ENCODE data around the genes IL6 and HYCC1.

- PRO-cap, 3 experiments = no peak in any of the 3 experiments
- RAMPAGE, long total RNA, 4 experiments = no peak in any of the 4 experiments
- RRBS = no CpG with 5 or more reads among the region's 4 CpGs
Observed at GRCh38 chr7:22589905-22590169, 89.8 kb upstream of the STEAP1B start.

DNA sequence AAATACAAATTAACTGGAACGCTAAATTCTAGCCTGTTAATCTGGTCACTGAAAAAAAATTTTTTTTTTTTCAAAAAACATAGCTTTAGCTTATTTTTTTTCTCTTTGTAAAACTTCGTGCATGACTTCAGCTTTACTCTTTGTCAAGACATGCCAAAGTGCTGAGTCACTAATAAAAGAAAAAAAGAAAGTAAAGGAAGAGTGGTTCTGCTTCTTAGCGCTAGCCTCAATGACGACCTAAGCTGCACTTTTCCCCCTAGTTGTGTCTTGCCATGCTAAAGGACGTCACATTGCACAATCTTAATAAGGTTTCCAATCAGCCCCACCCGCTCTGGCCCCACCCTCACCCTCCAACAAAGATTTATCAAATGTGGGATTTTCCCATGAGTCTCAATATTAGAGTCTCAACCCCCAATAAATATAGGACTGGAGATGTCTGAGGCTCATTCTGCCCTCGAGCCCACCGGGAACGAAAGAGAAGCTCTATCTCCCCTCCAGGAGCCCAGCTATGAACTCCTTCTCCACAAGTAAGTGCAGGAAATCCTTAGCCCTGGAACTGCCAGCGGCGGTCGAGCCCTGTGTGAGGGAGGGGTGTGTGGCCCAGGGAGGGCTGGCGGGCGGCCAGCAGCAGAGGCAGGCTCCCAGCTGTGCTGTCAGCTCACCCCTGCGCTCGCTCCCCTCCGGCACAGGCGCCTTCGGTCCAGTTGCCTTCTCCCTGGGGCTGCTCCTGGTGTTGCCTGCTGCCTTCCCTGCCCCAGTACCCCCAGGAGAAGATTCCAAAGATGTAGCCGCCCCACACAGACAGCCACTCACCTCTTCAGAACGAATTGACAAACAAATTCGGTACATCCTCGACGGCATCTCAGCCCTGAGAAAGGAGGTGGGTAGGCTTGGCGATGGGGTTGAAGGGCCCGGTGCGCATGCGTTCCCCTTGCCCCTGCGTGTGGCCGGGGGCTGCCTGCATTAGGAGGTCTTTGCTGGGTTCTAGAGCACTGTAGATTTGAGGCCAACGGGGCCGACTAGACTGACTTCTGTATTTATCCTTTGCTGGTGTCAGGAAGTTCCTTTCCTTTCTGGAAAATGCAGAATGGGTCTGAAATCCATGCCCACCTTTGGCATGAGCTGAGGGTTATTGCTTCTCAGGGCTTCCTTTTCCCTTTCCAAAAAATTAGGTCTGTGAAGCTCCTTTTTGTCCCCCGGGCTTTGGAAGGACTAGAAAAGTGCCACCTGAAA lies at the start of gene IL6:
Gene IL6, plus strand, starts transcription at position 446 of the 1,233 bp plus-strand sequence.
- PRO-cap, 3 experiments = peak in 2 of 3 experiments; most common plus-strand start position 446 of the sequence (in 1); most common minus-strand start position 231 of the sequence (in 2)
- RAMPAGE, long total RNA, 4 experiments = start-site peak on the plus strand in 2 of 4 experiments, centred at positions 678 to 684 of the sequence, 5 to 8 reads per replicate
- RRBS = no CpG with 5 or more reads among the region's 33 CpGs

DNA sequence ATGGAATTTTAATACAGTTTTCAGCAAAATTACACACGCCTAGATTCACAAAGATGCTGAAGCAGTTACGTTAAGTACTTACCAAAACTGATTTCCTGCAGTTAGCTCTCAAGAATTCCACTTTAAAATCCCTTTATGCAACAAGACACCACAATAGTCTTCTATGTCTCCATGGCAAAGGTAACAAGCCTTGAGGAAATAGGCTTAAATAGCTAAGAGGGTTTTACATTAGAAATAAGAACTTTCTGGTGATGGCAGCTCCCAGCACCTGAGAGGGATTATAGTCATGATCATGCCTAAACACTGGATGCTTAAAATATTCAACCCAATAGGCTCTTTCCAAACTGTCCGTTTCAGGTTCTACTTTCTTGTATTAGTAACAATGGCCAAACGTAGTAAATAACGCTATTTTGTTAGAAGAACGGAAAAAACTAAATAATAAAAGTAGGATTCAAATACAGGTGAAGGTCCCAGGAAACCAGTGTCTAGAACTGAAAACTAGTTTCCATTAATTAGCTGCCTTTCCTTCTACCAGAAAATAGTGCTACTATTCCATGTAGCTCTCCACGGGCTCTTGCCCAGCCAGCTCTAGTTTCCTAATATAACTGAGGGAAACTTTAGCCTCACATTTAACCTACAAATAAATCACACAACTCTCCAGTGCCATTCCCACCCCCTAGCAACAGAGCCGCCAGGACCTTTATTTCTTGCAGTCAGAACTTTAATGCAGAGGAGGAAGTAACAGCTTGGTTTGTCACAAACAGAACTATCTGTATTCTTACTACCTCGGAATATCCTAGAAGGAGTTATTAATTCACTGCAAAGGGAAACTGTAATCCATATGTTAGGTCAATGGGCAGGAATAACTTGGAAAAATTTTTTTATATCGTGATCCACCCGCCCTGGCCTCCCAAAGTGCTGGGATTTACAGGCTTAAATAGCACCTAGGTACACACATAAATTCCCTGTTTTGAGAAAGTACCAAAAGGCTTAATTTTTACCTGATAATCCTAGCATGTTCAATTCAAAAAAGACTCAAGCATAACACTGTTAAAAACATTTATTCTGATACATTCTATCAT lies 10.4 kb downstream of the TOMM7 start:
- PRO-cap, 3 experiments = no peak in any of the 3 experiments
- RAMPAGE, long total RNA, 4 experiments = no peak in any of the 4 experiments
- RRBS = no CpG with 5 or more reads among the region's 11 CpGs

- PRO-cap, 3 experiments = no peak in any of the 3 experiments
- RAMPAGE, long total RNA, 4 experiments = no peak in any of the 4 experiments
- RRBS = no CpG with 5 or more reads among the region's 11 CpGs
Observed at GRCh38 chr7:22853667-22853919, 30.9 kb upstream of the TOMM7 start.

DNA sequence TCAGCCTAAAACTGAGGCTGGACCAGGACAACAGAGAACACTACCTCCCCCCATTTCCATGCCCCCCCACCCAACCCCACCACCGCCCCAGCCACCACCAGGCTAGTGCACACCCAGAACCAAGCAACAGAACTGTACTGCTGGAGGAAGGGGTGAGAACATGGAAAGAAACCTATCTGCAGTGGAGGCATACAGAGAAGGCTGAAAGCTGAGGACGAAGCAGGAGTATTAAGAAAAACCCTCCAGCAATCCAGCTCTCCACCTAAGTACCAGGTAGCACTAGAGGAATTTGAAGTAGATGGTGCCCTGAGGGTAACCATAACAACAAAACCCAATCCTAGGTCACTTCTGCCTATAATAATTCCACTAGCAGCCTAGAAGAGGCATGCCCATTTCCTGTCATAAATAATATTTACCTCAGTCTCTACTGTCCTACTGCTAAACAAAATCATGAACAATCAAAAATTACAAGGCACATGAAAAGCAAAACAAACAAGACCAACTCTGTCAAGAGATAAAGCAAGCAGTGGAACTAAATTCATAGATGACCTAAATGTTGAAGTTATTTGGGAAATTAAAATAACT lies 51.1 kb downstream of the HYCC1 start:
- PRO-cap, 3 experiments = no peak in any of the 3 experiments
- RAMPAGE, long total RNA, 4 experiments = no peak in any of the 4 experiments
- RRBS = no CpG with 5 or more reads among the region's 2 CpGs

GRCh38 chr7:23011275-23011899 lies 2.5 kb downstream of the HYCC1 start:
- PRO-cap, 3 experiments = no peak in any of the 3 experiments
- RAMPAGE, long total RNA, 4 experiments = no peak in any of the 4 experiments
- RRBS = no CpG with 5 or more reads among the region's 3 CpGs

DNA sequence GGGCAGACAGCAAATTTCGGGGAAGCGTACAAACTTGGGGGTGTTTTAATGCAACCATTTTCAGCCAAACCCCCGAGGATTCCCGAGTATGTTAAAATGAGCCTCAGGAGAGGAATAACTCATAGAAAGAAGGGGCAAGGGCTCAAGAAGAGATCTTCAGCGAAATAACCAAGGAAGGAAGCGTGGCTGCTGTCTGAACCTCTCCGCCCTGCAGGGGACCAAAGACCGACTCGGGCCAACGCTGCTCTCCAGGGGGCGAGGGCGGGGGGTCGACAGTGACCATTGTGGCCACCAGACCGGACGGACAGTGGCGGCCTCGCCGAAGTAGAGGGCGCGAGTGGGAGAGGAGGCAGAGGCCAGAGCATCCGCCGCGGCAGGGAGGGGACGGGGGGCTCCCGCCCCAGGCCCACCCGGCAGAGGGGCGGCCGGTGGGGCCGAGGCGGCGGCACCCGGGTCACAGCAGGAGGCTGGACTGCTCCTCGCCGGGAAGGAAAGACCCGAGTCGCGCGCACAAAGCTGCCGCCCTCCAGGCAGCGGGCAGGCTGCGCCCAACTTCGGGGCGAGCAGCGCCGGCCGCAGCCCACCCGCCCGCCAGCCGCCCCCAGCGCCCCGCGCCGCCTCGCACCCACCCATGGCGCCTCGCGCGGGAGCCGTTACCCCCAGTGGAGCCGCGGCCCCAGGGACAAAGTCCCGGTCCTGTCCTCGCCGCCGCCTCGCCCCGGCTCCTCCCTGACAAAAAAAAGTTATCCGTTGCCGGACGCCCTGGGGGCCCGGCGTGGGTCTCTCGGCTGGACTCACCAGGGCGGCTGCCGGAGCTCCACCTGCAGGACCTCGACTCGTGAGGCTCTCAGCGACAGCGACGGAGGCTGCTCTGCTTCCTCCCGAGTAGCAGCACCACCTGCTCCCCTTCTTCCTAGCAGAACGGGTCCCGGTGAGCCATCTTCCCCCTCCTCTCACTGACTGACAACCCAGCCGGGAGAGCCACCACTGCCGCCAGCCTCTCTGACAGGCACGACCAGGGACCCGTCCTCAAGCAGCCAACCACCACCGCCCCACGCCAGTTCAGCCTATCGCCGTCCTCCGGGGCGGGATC lies at the start of gene HYCC1:
Gene HYCC1, minus strand, starts transcription at position 1,004 of the 1,093 bp plus-strand sequence.
- PRO-cap, 3 experiments = peak in 3 of 3 experiments; most common plus-strand start position 122 of the sequence (in 1); most common minus-strand start position 962 of the sequence (in 2)
- RAMPAGE, long total RNA, 4 experiments = start-site peak on the minus strand in 3 of 4 experiments, centred at positions 955 to 977 of the sequence, 88 to 143 reads per replicate
- RRBS = under 1% methylated on average over 27 of the region's 93 CpGs

DNA sequence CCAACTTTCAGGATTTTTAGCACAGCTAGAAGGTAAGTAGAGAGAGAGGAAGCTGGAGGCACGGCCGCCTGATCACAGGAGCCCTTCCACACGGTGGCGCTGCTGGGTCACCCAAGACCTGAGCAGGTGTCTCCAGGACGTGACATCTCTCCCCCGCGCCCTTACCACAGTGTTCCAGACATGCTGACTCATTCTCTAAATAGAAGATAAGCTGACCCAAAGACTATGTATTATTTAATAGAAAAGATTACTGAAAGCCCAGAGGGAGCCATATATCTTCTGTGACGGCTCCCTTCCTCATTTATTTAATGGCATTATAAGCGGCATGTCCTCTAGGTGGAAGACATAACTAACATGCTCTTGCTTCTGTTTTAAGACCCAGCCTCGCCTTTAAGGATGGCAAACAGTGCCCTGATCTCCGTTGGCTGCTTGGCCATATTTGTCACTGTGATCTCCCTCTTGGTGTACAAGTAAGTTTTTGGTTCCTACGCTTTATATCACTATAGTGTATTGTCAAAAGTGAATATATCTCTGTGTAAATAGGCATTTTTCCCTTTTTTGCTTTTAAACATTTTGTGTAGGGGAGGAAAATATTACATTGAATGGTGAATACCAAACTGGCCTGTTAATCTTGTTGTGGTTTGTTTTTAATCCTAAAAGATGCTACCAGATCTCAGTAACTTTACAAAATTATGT lies 25.8 kb upstream of the MALSU1 start:
- PRO-cap, 3 experiments = no peak in any of the 3 experiments
- RAMPAGE, long total RNA, 4 experiments = no peak in any of the 4 experiments
- RRBS = no CpG with 5 or more reads among the region's 12 CpGs

DNA sequence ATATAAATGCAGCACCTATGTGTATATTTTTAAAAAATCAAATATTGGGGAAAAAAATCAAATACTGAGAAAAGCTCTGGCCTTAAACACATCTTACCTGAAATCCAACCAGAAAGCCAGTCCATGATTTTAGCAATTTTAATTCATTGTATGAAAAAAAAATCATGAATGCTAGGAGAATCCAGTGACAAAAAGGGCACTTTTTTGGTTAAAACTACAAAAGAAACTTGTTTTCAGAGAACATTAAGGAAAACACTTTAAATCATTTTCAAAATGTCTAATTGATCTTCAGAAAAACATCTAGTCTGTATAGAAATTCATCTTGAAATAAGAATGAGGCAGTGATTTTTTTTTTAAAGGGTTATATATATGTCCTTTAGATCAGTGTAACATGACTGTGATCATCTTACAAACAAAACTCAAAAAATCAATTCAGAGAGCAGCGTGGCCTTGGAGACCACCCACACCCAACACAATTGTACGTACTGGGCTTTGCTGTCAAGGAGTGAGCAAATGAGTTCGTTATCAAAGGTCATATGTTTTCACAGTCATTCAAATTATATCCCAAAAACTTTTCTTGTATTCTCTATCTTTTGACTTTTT lies 11.4 kb downstream of the MALSU1 start:
- PRO-cap, 3 experiments = no peak in any of the 3 experiments
- RAMPAGE, long total RNA, 4 experiments = no peak in any of the 4 experiments
- RRBS = no CpG with 5 or more reads among the region's 3 CpGs

- PRO-cap, 3 experiments = no peak in any of the 3 experiments
- RAMPAGE, long total RNA, 4 experiments = no peak in any of the 4 experiments
- RRBS = no CpG with 5 or more reads among the region's 14 CpGs
Observed at GRCh38 chr7:23505454-23506294, 26.1 kb downstream of the TRA2A start.

GRCh38 chr7:24152266-24152656 lies 131.7 kb upstream of the NPY start:
- PRO-cap, 3 experiments = no peak in any of the 3 experiments
- RAMPAGE, long total RNA, 4 experiments = no peak in any of the 4 experiments
- RRBS = no CpG with 5 or more reads among the region's 1 CpG

- PRO-cap, 3 experiments = no peak in any of the 3 experiments
- RAMPAGE, long total RNA, 4 experiments = no peak in any of the 4 experiments
- RRBS = no CpG with 5 or more reads among the region's 1 CpG
Observed at GRCh38 chr7:24636968-24637360, 63.7 kb downstream of the PALS2 start.

GRCh38 chr7:24749212-24749595 lies 8.1 kb downstream of the GSDME start:
- PRO-cap, 3 experiments = peak in 1 of 3 experiments; most common minus-strand start chr7:24749492 (in 1)
- RAMPAGE, long total RNA, 4 experiments = no peak in any of the 4 experiments
- RRBS = no CpG with 5 or more reads among the region's 8 CpGs

- PRO-cap, 3 experiments = no peak in any of the 3 experiments
- RAMPAGE, long total RNA, 4 experiments = no peak in any of the 4 experiments
- RRBS = no CpG with 5 or more reads among the region's 4 CpGs
Observed at GRCh38 chr7:24826107-24826521, 68.8 kb upstream of the GSDME start.

DNA sequence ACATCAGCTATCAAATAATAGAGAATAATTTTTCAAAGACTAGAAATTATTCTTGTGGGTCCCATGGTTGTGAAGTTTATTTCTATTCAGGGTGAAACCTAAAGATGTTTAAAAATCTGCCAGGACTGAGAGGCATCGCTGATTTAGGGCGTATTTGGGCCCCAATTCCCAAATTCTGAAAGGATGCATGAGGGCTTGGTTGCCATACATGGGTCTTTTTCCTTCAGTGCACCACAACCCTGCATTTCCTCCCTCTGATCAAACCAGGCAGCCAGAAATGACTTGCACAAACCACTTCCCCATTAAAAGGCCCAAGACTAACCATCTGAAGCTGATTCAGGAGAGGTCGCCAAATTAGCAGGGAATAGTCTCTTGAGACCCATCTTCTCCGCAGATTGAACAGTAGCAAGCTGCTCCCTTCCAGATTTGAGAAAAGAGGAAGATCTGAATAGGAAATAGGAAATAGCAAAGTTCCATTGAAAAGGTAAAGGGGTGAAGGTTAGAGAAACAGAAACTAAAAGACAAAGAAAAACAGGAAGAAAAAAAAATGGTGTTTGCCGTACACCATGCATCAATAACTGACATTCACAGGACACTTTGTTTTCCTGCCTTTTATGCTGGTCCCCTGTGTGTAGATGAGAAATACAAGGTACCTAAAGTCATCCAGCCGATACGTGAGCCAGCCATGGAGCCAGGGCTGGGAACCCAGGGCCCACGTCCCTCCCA lies 268.2 kb upstream of the NPVF start:
- PRO-cap, 3 experiments = no peak in any of the 3 experiments
- RAMPAGE, long total RNA, 4 experiments = no peak in any of the 4 experiments
- RRBS = no CpG with 5 or more reads among the region's 8 CpGs

- PRO-cap, 3 experiments = no peak in any of the 3 experiments
- RAMPAGE, long total RNA, 4 experiments = no peak in any of the 4 experiments
- RRBS = no CpG with 5 or more reads among the region's 10 CpGs
Observed at GRCh38 chr7:25662482-25663181, 434.3 kb upstream of the NPVF start.

DNA sequence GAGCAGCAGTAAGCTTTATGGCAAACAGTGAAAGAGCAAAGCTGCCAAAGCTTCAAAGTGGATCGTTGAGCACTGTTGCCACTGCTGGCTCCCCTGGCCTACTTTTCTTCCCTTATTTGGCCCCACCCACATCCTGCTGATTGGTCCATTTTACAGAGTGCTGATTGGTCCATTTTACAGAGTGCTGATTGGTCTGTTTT lies 451.9 kb upstream of the NFE2L3 start:
- PRO-cap, 3 experiments = no peak in any of the 3 experiments
- RAMPAGE, long total RNA, 4 experiments = no peak in any of the 4 experiments
- RRBS = no CpG with 5 or more reads among the region's 1 CpG

DNA sequence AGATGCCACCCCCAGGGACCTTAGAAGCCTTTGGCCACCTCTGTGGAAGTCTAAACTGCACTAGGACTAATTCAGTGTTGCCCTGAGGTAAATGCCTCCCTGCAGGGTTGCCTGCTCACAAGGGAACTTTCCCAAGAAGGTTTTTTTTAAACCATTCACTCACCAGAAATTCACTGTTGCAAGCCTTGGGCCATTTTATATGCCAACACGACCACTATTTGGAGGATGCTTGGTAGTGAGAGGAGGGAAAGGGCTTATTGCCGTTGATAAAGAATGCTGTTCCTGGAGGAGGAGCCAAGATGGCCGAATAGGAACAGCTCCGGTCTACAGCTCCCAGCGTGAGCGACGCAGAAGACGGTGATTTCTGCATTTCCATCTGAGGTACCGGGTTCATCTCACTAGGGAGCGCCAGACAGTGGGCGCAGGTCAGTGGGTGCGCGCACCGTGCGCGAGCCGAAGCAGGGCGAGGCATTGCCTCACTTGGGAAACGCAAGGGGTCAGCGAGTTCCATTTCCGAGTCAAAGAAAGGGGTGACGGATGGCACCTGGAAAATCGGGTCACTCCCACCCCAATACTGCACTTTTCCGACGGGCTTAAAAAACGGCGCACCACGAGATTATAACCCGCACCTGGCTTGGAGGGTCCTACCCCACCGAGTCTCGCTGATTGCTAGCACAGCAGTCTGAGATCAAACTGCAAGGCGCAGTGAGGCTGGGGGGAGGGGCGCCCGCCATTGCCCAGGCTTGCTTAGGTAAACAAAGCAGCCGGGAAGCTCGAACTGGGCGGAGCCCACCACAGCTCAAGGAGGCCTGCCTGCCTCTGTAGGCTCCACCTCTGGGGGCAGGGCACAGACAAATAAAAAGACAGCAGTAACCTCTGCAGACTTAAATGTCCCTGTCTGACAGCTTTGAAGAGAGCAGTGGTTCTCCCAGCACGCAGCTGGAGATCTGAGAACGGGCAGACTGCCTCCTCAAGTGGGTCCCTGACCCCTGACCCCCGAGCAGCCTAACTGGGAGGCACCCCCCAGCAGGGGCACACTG lies 408.1 kb upstream of the NFE2L3 start:
- PRO-cap, 3 experiments = no peak in any of the 3 experiments
- RAMPAGE, long total RNA, 4 experiments = no peak in any of the 4 experiments
- RRBS = no CpG with 5 or more reads among the region's 40 CpGs

- PRO-cap, 3 experiments = peak in 3 of 3 experiments; most common plus-strand start chr7:25897682 (in 1); most common minus-strand start chr7:25897593 (in 2)
- RAMPAGE, long total RNA, 4 experiments = no peak in any of the 4 experiments
- RRBS = no CpG with 5 or more reads among the region's 4 CpGs
Observed at GRCh38 chr7:25897504-25897788, 254.6 kb upstream of the NFE2L3 start.

DNA sequence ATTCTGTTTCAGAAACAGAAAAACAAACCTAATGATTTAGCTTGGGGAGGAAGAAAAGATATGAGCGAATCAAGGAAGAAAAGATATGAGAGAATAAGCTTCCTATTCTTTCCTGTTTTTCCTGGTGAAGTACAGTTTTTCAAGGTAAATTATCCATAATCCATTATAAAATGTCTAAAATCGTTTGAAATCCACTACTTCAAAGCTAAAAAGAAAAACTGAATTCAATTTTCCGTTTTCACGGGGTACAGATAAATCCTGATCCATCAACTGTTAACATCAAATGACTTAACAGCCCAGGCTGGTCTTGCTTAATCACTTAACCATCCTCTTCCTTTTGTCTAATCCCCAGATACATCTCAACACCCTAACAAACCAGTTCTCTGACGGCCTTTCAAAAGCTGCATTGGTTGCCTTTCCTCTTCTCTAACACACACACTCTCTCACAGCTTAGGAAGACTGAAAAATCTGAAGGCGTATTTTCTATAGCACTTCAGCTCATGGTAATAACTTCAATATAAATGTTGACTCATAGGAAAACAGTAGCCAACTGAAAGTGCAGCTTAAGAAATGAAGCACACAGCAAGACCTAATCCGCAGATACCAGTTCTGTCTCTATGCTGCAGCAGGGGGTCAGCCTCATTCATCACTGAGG lies 212.0 kb upstream of the NFE2L3 start:
- PRO-cap, 3 experiments = no peak in any of the 3 experiments
- RAMPAGE, long total RNA, 4 experiments = no peak in any of the 4 experiments
- RRBS = no CpG with 5 or more reads among the region's 7 CpGs